ENCODE results near the gene PCP4.

- RRBS, result no CpG with 5 or more reads among the region's 12 CpGs
Measured at GRCh38 chr21:38802592-38803633, 2.8 kb upstream of the ETS2 start.

GRCh38 chr21:38807246-38807661 is 1.5 kb downstream of the ETS2 start:
- RRBS, result no CpG with 5 or more reads among the region's 1 CpG

DNA sequence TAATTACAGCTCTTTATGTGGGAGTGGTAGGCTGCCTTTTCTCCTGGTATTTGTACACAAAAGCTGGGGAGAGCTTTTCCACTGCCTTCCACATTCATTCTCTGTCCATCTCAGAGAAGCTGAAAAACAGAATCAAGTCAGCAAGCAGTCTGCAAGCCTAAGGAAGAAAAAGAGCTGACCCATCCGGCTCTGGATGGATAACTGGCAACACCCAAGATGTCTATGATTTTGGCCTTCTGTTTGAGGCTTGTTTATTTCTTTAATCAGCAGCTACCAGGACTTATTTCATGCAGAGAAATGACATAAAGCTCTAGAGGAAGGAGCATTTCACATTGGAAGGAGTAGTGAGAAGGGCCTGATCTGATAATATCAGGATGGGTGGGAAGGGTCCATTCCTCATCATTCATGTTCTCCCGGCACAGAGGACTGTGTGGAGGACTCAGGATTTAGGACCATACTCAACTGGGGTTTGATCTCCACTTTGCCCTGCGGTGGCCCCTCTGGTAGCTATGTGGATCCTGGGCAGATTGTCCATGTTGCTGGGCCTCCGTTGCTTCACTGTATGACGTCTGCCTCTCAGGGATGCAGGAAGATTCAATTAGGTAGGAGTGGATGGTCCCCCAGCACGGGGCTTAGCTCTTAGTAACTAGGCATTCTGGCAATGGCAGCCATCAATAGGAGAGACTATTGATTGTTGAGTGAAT is 2.1 kb downstream of the ETS2 start:
- RRBS, result no CpG with 5 or more reads among the region's 6 CpGs

- RRBS, result no CpG with 5 or more reads among the region's 15 CpGs
Measured at GRCh38 chr21:38816801-38817743, 11.3 kb downstream of the ETS2 start.

DNA sequence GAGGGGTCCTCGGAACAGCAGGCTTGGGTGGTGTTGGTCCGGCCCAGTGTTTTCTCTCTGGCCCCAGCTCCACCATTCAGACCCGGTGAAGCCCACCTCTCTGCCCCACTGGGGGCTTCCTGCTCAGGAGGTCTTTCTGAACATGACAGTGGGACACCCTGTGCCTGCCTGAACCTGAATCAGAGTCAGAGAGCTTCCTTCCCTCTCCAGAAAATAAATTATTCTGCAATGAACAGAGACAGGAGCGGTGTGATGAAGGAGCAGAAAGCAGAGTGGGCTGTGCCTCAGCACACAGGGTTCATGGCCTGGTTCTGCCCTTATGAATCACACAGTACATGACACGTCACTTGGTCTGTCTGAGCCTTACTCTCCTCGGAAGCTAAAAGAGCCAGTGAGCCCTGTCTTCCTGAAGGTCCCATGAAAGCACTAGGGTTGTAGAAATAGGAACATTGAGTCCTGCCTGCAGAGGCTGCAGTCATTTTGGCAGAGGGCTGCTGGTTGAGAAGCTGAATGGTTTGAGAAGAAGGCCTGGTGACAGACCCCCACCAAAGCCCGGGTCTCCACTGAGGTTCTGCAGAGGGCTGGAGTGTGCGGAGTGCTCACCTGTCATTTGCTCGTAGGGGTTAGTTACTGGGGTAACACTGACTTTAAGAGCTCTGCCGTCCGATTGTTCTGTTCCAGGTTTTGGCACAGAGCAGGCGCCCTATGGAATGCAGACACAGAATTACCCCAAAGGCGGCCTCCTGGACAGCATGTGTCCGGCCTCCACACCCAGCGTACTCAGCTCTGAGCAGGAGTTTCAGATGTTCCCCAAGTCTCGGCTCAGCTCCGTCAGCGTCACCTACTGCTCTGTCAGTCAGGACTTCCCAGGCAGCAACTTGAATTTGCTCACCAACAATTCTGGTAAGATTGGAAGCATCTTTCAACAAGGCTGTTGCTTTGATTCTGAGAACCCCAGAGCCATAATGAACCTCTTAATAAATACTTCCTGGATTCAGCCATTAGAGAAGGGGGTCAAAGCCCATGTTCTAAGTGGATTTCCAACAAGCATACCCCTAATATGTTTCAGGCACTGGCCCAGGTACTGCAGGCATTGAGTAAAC is 12.4 kb downstream of the ETS2 start:
- RRBS, result no CpG with 5 or more reads among the region's 18 CpGs

- RRBS, result no CpG with 5 or more reads among the region's 2 CpGs
Measured at GRCh38 chr21:38824916-38825191, 19.1 kb downstream of the ETS2 start.

GRCh38 chr21:38848029-38848535 is 42.4 kb downstream of the ETS2 start:
- RRBS, result 51% methylated on average over 3 of the region's 6 CpGs

DNA sequence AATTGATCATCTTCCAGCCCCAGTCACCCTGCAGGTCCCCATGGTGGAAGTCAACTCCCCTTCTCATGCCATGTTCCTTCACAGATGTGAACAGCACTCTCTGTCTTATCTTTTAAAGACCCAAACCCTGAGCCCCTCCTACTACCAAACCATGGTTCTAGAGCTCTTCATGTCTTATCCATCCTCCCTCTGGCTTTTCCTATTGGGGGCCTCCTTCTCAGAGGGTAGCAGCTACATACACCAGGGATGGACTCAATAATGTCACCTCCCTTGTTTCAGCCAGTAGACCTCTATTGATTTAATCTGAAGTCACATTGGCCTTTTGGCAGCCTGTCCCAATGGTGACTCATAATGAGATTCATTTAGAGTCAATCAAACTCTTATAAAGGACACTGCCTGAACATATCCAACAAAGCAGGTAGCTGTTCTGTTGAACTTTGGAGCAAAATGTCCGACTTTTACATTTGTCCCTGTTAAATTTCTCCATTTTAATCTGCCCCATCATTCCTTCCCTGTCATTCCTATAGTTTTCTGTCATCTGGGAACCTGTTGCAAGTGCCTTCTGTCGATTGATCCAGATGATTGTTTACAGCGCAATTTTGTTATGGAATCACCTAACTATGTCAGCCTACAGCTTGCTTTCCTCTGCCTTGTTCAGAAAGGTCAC is 105.8 kb downstream of the ETS2 start:
- RRBS, result no CpG with 5 or more reads among the region's 3 CpGs

DNA sequence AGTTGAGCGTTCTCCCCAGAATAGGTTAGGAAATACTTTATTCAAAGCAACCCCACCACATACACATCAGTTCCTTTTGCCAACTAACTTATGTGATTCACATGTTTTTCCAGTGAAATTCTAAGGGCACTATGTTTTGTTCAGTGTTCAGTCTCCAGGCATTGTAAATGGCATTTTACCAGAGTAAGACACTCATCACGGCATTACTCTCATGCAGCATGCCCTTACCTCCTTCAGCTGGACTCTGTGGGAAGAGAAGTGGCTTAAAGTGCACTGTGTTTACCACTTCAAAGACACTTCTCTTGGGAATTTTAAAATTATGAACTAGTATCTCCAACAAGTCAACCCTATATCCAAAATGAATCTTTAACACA is 5.5 kb upstream of the PSMG1 start:
- RRBS, result no CpG with 5 or more reads among the region's 2 CpGs

DNA sequence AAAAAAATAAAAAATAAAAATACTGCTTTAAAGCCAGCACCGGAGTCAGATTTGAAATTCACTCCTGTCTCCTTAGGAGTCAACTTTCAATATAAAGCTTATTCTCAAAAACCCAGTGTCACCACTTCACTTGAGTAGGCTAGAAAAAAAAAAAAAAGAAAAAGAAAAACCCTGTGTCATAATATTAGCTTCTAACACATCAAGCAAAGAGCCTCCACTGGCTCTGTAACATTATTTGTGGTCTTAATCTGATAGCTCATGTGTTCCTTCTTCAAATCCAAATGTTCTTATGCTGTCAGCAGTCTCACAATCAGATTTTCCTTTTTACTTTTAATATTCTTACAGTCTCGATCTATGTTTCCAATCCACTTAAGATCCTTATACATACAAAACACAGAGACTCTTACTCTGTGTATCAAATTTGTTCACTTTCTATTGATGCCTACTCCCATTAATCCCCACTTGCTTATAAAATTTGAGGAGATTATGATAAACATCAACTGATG is 26.1 kb upstream of the PSMG1 start:
- RRBS, result no CpG with 5 or more reads among the region's 2 CpGs

GRCh38 chr21:39311281-39311480 is 2.3 kb downstream of the BRWD1 start:
- RRBS, result no CpG with 5 or more reads among the region's 4 CpGs

GRCh38 chr21:39340546-39341051 is 8.3 kb downstream of the HMGN1 start:
- RRBS, result no CpG with 5 or more reads among the region's 9 CpGs

DNA sequence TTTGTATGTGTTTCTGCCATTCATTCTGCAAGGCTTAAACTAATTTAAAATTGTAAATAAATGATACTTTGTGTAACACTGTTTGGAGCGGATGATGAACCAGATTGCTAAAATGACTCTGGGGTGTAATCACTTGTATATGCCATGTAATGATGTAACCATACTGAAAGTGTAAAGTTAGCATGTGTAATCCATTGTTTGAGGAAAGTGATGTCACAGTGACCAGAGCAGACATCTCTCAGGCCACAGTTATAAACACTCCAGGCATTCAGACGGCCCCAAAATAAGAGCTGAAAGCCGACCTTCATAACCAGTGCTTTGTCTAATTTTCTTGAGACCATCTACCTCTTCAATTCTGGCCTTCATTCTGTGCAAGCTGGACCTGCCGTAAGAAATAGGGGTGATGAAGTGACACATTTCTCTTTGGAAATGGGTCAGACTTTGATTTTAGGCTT is 700 bp downstream of the SH3BGR start:
- RRBS, result no CpG with 5 or more reads among the region's 4 CpGs

DNA sequence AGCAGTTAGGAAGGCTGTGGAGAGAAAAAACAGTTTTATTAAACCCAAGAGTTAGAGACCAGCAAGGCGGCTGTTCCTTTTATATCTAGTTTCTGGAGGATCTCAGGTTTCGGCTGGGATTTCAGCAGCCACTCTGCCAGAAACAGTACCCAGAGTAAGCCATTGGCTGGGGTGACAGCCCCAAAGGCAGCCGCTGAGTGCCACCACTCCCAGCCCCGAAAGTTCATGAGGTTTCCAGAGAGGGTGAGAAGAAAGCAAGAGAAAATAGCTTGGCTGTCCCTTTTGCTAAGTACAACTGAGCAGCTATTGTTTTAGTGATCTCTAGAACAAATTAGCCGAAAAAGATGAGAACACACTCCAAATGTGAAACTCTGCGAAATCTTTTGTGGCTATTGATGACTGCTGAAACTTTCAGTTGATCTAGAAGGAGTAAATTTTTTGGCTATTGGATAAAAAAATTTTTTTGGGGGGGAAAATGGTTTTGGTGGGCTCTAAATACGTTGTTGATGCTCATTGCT is 1.2 kb downstream of the SH3BGR start:
- RRBS, result no CpG with 5 or more reads among the region's 7 CpGs

- RRBS, result 80% methylated on average over 3 of the region's 13 CpGs
Measured at GRCh38 chr21:39579773-39580237, 32.9 kb upstream of the B3GALT5 start.

DNA sequence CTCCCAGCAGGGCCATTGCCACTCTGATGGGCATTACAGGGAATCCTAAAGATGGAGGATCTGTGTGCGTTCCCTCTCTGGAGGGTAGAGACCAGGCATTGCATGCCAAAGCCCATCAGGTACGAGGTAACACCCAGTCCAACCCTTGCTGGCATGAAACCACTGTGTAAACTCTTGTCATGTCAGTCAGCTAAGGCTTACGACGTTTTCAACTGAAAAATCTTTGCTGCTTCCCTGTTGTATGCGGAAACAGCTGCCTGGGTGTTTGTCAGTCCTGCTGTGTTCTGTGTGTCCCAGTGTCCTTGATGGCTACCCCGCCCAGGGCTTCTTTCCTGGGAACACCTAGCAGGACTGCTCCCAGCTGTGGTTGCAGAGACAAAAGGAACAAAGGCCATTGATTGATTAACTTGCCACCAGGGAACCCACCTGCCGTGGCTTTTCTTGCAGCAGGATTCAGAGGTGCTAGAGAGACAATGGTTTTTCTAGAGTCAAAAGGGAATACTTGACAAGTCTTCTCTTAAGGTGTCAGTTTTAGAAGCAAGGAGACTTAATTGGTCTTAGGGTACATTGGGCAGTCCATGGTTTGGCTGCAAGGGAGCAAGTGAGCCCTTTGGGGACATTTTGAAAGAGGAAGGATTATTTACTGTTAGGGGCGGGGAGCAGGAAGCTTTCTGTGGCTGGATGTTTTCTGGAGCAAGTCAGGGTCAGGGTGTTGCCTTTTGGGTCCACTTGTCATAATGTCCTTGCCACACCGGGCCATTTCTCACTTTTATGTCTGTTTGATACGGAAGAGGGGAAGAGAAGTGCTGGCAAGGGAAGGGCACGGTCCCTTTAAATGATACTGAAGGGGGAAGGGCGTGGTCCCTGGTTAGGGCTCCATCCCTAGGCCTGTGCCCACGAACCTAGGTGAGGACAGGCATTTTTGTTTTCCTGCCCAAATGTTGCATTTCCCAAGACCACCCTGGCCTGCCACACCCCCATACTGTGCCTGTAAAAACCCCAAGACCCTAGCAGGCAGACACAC is 24.8 kb downstream of the B3GALT5 start:
- RRBS, result no CpG with 5 or more reads among the region's 13 CpGs

- RRBS, result no CpG with 5 or more reads among the region's 16 CpGs
Measured at GRCh38 chr21:39638561-39639150, 25.9 kb downstream of the B3GALT5 start.

DNA sequence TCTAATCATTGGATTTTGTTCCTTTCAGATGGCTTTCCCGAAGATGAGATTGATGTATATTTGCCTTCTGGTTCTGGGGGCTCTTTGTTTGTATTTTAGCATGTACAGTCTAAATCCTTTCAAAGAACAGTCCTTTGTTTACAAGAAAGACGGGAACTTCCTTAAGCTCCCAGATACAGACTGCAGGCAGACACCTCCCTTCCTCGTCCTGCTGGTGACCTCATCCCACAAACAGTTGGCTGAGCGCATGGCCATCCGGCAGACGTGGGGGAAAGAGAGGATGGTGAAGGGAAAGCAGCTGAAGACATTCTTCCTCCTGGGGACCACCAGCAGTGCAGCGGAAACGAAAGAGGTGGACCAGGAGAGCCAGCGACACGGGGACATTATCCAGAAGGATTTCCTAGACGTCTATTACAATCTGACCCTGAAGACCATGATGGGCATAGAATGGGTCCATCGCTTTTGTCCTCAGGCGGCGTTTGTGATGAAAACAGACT is 47.8 kb downstream of the B3GALT5 start:
- RRBS, result no CpG with 5 or more reads among the region's 14 CpGs

DNA sequence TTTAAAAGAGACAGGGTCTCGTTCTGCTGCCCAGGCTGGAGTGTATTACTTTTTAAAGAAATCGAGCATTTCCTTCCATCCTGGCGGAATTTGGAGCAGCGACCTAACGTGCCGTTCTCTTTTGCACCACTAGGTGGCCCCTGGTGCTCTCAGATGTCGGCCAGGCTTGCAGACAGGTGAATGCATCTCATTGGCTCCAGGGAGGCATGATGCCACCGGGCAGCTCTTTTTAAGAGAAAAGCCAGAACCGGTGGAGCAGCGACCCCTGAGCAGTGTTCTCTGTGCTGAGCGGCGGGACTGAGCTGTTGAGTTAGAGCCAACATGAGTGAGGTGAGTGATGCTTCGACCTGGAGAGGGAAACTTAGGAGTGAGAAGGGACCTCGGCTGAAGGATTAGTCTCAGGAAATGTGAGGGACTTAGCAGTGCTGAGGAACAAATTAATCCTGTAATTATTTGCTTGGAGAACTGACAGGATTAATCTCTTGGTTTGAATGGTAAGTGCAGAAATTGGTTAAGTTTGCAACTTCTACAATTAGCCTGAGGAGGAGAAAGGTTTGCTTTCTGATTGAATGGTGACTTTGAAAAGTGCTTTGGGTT is at the start of gene PCP4:
PCP4 (plus strand) TSS at position 258 of the 597 bp plus-strand sequence.
- RRBS, result no CpG with 5 or more reads among the region's 14 CpGs

GRCh38 chr21:39869029-39869679 is 1.9 kb downstream of the PCP4 start:
- RRBS, result no CpG with 5 or more reads among the region's 11 CpGs

Data from epidermal melanocyte (primary cell).